LHCN-M2 (cell line): ENCODE data around the gene ARHGDIB.

DNA sequence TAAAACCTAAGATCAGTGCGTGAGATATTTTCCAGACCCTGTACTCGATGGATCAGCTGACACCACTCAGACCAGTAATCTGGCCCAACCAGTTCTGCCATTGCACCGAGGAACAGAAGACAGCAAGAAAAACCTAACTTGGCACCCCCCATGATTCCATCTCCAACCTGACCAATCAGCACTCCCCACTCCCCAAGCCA lies 9.4 kb downstream of the HEBP1 start:
- RAMPAGE, long total RNA = no peak

GRCh38 chr12:12999691-12999991 lies 424 bp downstream of the HEBP1 start:
- RAMPAGE, long total RNA = no peak

- RAMPAGE, long total RNA = no peak
Measured at GRCh38 chr12:13045832-13046281, 1.7 kb downstream of the FAM234B start.

DNA sequence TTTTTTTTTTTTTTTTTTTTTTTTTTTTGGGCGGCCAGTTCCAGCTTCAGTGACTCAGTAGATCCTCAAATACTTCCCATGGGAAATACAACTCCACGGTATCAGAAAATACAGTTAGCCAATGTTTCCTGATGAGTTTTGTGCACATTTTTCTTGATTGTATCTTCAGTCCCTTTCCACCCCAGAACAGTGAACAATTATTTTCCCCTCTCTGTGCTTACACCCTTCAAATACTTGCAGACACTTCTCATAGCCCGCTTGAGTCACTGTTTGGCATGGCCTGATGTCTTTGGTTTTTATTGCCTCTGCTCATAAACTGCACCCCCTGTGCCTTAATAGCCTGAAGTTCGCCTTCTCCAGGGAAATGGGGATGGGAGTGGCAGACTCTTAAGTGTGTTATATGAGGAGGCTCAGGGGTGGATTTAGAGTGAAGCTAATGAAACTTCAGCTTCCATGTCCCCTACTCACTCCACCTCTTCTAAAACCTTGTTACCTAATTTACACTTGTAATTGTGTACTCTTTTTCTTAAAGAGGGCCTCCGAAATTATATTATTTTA lies 4.9 kb downstream of the GSG1 start:
- RAMPAGE, long total RNA = no peak

DNA sequence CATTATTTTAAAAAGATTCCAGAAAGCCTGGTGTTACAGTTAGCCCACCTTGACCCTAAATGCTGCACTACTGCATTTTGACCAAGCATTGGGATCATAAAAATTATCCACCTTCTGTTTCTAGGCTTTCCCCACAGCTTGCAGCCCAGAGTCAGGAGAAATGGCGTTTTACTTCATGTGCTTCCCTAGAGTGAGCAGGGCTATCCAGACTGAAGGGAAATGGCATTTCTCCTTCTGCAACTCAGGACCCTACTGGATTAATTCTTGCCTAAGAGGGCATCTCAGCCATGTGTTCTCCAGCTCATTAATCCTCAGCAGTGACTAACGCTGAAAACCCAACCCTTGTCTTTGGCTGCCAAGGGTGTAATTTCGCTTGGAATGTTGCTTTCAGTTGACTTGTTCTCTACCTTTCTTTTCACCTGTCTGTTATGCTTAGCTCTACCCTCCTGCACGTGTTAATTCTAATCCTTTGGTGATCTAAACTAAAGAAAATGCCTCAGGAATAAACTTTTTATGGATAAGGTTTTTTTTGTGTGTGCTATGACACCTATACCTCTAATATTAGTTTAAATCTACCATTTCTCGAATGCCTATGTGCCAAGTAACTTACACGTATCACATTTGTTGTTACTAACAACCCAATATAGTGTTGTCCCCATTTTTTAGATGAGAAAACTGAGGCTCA lies 21.0 kb upstream of the EMP1 start:
- RAMPAGE, long total RNA = no peak

DNA sequence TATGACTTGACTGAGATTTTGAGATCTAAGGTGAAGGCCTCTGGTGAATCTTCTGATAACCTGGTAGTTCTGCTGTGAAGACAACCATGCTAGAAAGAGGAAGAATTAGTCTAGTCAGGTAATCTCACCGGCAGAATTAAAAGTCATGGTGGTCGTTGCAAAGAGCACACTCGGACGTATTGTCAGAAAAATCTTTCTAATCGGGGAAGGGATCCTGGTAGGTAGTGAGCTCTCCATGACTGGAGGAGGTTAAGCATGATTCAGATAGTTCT lies 8.3 kb downstream of the EMP1 start:
- RAMPAGE, long total RNA = no peak

GRCh38 chr12:13214216-13214489 lies 17.6 kb downstream of the EMP1 start:
- RAMPAGE, long total RNA = no peak

- RAMPAGE, long total RNA = no peak
Measured at GRCh38 chr12:13442958-13443534, 246.5 kb downstream of the EMP1 start.

GRCh38 chr12:14258363-14259162 lies 106.9 kb upstream of the ATF7IP start:
- RAMPAGE, long total RNA = no peak

DNA sequence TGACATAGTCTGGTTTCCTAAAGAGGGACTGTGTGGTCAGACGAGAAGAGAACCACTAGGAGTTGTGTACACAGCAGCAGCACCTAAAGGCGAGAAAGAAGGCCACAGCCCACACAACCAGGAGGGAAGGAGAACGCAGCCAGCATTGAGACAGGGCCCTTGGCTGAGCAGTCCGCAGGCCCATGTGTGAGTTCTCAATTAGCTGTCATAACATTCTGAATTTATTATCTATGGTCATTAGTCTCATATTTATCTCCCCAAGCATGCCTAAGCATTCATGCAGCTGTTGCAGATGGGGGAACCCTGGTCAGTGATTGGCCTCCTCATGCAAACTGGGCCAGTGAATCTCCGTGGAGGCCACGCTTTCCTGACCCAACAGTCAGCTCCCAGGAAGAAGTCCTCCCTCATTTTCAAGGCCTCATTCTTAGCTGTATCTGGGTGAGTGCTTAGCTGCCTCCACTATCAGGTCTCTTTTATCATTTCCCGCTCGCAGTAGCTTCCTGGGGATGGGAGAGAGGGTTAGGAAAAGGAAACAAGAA lies 81.2 kb upstream of the ATF7IP start:
- RAMPAGE, long total RNA = no peak

DNA sequence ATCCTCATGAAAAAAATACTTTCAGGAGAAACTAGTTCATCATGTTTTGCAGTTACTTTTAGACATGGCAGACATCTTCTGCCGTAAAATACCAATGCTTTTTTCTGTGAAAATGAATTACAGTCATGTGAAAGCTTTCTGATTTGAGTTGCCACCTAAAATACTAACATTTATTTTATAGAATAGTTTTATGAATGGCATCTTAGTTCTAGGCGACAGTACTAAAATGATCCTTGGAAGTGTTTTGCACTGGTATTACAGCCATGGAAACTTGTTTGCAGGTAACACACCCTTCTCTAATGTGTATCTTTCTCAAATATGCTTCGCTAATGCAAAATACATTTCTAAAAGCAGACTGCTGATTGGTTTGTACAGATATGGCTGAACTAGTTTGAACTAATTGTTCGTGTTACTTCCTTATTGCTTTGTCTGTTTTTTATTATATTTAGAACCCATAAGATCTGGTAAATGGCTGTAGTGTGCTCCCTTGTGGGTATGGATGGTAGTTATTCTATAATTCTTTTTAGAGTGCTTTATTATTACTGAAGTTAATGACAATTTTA lies 52.9 kb downstream of the ATF7IP start:
- RAMPAGE, long total RNA = no peak

GRCh38 chr12:14429773-14430277 lies 64.3 kb downstream of the ATF7IP start:
- RAMPAGE, long total RNA = no peak

GRCh38 chr12:14913277-14913928 lies 24.9 kb downstream of the ERP27 start:
- RAMPAGE, long total RNA = no peak

- RAMPAGE, long total RNA = no peak
Measured at GRCh38 chr12:14961486-14962145, at the start of gene ARHGDIB. Gene ARHGDIB (minus strand): TSS chr12:14961601.

GRCh38 chr12:14968526-14968813 lies 4.4 kb upstream of the PDE6H start:
- RAMPAGE, long total RNA = no peak

GRCh38 chr12:15547668-15548035 lies 225.3 kb downstream of the PTPRO start:
- RAMPAGE, long total RNA = no peak

DNA sequence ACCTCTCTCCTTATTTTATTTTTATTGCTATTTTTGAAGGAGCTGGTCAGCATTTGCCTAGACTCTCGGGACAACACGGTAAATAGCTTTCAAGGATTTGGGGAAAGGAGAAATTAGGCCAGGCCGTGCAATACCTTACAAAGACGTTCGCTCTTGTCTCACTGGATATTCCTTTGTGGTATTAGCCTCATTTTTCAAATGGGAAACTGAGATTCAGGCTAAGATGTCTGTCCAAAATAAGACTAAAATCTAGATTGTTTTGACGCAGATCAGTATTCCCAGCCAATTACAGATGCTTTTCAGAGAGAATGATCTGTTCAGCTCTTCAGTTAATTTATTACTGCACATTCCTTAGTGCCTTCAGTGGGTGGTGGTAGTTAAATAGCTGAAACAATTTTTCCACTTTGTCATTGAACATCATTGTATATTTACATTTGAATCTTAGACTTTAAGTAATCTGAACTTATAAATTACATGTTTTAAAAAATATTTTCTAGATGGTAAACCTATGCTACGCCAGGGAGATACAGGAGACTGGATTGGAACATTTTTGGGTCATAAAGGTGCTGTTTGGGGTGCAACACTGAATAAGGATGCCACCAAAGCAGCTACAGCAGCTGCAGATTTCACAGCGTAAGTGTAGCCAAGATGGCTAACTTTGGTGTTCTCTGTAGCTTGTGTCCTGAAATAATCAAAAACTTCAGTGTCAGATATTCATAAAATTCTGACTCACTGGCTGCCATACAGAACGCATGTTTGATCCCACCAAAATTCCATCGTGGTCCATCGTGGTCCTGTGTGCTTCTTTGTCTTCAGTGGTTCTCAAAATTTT lies 1.1 kb downstream of the STRAP start:
- RAMPAGE, long total RNA = no peak

GRCh38 chr12:15992106-15992734 lies 81.1 kb downstream of the DERA start:
- RAMPAGE, long total RNA = no peak

- RAMPAGE, long total RNA = no peak
Measured at GRCh38 chr12:16348304-16348469, 742 bp downstream of the MGST1 start.

DNA sequence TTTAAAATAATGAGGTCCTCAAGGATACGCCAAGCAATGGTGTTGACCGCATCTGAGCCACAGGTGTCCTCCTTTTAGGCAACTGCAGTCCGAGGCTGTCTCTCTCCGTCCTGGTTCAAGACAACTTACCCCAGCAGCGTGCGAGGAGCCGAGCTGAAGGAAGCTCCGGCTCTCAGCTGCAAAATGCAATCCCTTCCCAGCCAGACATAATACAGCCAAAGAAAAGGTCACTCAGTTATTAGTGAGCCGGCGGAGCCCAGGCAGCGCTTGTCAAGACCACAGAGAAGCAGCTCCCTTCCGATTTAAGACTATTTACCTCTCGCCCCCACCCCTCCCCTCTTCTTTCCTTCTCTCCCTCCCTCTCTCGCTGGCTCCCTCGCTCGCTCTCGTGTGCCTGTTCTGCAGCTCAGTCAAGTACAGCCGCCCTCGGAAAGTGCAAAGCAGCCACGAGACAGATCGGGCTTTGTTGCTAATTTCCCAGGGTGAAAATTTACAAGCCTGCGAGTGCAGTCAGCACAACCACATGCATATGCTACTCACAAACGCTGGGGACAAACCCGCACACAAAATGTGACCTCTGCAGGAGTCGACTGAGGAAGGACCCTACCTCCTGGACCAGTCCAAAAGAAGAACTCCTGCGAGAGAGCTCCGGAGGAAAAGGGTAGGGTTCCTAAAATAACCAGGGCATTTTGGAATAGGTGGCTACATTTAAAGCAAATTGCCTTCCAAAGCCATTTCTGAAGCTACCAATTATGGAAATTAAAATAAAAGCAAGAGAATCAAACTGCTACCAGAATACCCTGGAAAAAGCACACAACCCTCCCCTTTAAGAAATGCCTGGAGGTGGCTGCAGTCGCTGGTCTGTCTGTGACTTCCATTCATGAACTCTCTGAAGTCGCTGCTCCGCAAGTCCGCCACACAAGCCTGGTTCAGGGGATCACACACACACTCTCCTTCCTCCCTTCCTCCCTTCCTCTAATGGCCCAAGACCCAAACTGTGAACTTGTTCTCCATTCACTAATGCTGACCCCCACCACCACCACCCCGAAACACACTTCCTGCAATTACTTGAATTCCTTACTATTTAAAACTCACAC lies 596 bp upstream of the LMO3 start:
- RAMPAGE, long total RNA = start-site peak on the minus strand centred at position 289 of the sequence, 22 bp wide, 42 reads; start-site peak on the minus strand centred at position 905 of the sequence, 78 bp wide, 27 reads